Right lobe of liver (tissue), 4 donors: ENCODE results near the gene INTS7.

DNA sequence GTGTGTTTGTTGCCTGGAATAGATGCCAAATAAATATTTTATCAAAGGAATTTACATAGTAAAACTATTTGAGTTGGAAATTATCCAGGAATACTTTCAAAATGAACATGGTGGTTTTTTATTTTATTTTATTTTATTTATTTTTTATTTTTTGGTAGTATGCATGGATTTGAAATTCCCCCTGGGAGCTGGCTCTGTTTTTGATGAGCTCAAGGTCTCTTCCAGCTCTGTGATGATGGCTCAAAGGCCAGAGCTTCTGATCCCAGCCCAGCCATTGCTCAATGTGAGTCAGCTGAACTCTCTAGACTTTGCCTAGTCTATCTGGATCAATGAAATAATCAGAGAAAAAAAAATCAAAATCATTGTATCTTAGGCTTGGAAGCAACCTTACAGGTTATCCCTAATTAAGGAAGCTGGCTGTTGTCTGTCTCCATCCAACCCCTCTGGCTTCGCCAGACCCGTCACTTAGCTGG is 90.0 kb upstream of the LPGAT1 start:
- PRO-cap, 4 experiments, result peak in 3 of 4 experiments; most common plus-strand start position 356 of the sequence (in 1); most common minus-strand start position 234 of the sequence (in 3)
- RAMPAGE, long total RNA, 2 experiments, result no peak in any of the 2 experiments

DNA sequence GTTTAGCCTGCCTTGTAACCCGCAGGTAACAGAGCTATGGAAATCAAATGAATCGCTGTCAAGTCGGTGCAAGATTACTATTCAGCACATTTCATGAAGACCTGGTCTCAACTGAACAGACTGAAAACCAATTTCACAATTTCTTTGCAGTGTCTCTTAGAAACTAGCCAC is 586 bp downstream of the INTS7 start:
- PRO-cap, 4 experiments, result peak in 2 of 4 experiments; most common minus-strand start position 117 of the sequence (in 2)
- RAMPAGE, long total RNA, 2 experiments, result no peak in any of the 2 experiments

DNA sequence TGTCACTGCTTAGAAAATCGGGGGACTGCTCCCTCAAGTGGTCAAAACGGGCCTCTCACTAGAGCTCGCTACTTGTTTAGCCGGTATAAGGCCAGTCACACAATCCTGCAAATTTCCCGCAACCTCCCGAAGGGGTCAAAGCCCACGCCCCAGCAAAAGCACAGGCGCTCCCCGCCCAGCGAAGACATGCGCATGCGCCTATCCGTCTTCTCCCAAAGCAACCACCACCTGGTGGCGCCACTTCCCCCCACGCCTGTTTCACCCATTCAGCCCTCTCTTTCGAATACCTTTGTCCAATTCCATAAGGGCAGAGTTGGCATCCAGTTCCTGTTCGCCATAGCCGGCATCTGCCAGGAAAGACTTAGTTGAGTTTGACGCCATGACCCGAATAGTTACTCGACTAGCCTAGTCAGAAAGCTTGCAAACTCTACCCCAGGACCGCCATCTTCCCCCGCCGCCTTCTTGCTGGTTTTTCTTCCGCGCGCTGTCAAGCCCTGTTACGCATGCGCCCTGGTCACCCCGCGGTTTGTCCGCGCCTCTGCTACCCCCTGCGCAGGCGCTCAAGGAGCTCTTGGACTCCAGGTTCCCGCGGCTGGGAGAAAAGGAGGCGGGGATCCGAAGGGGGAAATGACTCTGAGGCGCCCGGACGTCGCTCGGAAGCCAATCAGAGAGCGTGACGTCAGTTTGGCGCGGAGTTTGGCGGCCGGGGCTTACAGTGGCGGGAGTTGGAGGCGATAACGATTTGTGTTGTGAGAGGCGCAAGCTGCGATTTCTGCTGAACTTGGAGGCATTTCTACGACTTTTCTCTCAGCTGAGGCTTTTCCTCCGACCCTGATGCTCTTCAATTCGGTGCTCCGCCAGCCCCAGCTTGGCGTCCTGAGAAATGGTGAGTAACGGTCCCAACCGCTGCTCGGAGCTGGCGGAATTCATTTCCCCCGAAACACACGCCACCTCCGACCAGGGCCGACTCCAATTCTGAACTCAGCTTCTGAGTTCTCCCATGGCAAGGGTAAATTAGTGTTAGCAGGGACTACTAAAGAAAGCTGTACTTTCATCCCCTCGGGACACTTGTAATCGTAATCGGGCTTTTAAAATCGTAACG is at the start of gene INTS7:
INTS7 (minus strand) TSS at position 501 of the 1,102 bp plus-strand sequence.
- PRO-cap, 4 experiments, result peak in 4 of 4 experiments; most common plus-strand start position 737 of the sequence (in 4); most common minus-strand start position 464 of the sequence (in 3)
- RAMPAGE, long total RNA, 2 experiments, result start-site peak on the plus strand in 2 of 2 experiments, centred at positions 707 to 721 of the sequence, 86 to 90 reads per replicate; start-site peak on the minus strand in 2 of 2 experiments, centred at positions 462 to 477 of the sequence, 26 to 46 reads per replicate

- PRO-cap, 4 experiments, result no peak in any of the 4 experiments
- RAMPAGE, long total RNA, 2 experiments, result no peak in any of the 2 experiments
Measured at GRCh38 chr1:212051767-212052397, 16.3 kb downstream of the DTL start.

GRCh38 chr1:212074797-212075383 is 39.3 kb downstream of the DTL start:
- PRO-cap, 4 experiments, result no peak in any of the 4 experiments
- RAMPAGE, long total RNA, 2 experiments, result no peak in any of the 2 experiments

DNA sequence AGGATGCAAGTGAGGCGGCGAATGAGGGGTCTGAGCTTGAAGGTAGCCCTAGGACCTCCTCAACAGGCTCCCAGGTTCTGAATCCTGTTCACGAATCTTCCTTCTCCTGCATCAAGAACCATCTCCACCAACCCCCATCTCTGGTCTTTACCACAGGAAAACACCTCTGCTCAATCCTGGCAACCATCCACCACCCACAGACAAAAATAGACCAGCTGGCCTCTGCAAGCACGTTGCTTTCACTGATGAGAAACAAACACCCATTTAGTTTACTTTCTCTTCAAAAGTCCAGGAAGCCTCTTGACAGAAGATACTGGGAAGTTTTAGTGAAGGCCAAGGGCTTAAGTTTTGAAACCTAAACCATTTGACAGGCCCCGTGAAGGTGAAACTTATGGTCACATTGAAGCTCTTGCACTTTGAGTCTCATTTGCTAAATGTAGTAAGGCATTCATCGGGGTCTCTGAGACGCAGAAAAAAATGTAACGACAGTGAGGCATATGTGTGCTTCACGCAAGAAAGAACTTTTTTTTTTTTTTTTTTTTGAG is 122.6 kb upstream of the PPP2R5A start:
- PRO-cap, 4 experiments, result peak in 3 of 4 experiments; most common plus-strand start position 283 of the sequence (in 3); most common minus-strand start position 142 of the sequence (in 2)
- RAMPAGE, long total RNA, 2 experiments, result no peak in any of the 2 experiments

- PRO-cap, 4 experiments, result no peak in any of the 4 experiments
- RAMPAGE, long total RNA, 2 experiments, result no peak in any of the 2 experiments
Measured at GRCh38 chr1:212190105-212190555, 95.1 kb upstream of the PPP2R5A start.

DNA sequence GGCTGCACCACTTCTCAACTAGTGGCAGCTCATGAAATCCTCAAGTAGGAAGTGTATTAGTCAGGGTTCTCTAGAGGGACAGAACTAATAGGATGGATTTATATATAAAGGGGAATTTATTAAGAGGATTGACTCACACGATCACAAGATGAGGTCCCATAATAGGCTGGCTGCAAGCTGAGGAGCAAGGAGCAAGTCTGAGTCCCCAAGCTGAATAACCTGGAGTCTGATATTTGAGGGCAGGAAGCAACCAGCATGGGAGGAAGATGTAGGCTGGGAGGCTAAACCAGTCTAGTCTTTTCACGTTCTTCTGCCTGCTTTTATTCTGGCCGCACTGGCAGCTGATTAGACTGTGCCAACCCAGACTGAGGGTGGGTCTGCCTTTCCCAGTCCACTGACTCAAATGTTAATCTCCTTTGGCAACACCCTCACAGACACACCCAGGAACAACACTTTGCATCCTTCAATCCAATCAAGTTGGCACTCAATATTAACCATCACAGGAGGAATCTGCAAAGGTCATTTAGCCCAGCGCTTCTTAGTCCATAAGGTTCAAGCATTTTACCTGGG is 52.9 kb upstream of the PPP2R5A start:
- PRO-cap, 4 experiments, result no peak in any of the 4 experiments
- RAMPAGE, long total RNA, 2 experiments, result no peak in any of the 2 experiments

DNA sequence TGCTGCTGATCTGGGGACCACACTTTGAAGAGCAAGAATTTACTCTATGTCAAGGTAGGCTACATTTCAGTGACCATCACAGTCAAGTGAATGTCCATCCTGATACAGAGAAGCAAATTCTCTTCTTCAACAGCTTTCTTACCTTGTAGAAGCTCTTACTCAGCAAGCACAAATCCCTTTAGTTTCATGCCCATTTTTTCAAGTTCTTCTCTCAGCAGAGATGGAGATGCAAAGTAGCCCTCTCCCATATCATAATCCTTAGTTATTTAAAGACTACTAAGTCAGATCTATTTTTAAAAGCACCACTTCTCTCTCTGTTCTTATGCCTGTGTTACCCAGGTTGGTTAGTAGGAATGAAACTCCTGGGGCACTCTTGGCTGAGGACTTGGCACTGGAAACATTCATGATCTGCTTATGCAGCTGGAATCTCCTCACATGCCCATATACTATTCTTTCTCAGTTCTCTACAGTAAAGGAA is 52.0 kb upstream of the PPP2R5A start:
- PRO-cap, 4 experiments, result no peak in any of the 4 experiments
- RAMPAGE, long total RNA, 2 experiments, result no peak in any of the 2 experiments

- PRO-cap, 4 experiments, result peak in 2 of 4 experiments; most common plus-strand start chr1:212234845 (in 2); most common minus-strand start chr1:212234659 (in 1)
- RAMPAGE, long total RNA, 2 experiments, result no peak in any of the 2 experiments
Measured at GRCh38 chr1:212234494-212235148, 50.6 kb upstream of the PPP2R5A start.

GRCh38 chr1:212445742-212446286 is 13.1 kb downstream of the NENF start:
- PRO-cap, 4 experiments, result no peak in any of the 4 experiments
- RAMPAGE, long total RNA, 2 experiments, result start-site peak on the plus strand in 1 of 2 experiments, at chr1:212445852-212445916 at its widest, 22 reads per replicate

- PRO-cap, 4 experiments, result no peak in any of the 4 experiments
- RAMPAGE, long total RNA, 2 experiments, result no peak in any of the 2 experiments
Measured at GRCh38 chr1:212561326-212562041, 47.1 kb upstream of the ATF3 start.

DNA sequence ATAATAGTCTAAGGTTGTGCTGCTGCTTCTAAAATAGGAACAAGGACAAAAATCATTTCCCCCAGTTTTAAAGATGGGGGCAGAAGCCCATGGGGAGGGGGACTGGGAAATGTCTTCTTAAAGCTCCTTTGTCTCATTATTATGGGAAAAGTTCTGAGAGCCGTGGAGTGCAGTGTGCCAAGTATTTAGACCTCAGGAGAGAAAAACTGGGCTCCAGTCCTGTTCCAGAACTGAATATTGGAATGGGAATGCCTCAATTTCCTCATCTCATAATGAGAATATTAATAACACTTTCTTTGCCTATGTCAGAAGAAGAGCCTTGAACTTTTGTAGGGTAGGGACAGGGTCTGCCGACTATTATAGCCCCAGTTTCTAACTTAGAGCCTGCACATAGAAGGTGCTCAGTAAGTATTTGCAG is 40.9 kb upstream of the ATF3 start:
- PRO-cap, 4 experiments, result no peak in any of the 4 experiments
- RAMPAGE, long total RNA, 2 experiments, result no peak in any of the 2 experiments

GRCh38 chr1:212667163-212668297 is 32.1 kb downstream of the BATF3 start:
- PRO-cap, 4 experiments, result peak in 1 of 4 experiments; most common plus-strand start chr1:212667696 (in 1)
- RAMPAGE, long total RNA, 2 experiments, result no peak in any of the 2 experiments

DNA sequence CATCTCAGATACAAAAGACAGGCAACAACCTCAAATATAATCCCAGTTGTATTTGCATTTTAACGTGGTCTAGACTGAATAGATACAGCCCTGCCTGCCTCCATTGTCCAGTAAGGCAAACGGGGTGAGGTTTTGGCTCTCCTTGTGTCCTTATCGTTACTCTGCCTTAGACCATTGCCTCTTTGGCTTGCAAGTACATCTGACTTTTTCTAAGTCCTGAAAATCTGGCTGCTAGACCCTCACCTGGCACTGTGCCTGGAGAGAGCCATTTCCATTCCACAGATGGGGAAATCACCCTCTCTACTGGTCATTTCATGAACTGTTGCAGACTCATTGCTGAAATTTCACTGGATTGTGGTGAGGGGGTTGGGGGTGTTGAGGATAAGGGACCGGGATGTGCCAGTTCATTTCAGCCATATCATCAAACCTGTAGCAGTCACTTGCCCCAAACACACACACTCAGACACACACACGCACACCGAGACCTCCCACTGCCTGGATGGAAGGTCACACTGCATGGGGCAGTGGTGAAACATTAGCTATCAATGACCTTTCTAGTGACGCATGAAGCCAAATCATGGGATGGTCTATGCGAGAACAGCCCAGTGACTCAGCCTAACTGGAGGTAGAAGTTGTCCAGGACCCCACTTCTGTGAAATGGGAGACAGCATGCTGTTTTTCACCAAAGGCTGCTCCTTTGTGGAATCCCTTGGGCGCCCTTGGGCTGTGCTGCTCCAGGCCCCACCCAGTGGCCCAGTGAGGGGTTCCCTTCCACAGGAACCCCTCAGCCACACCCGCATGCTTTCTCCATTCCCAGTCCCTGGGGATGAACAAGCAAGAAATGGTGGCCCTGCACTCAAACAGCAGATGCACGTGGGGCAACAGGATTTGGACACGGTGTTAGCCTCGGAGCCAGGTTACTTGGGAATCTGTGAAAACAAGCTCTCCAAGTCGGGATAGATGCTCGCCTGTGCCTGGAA is 34.9 kb upstream of the VASH2 start:
- PRO-cap, 4 experiments, result peak in 1 of 4 experiments; most common plus-strand start position 647 of the sequence (in 1); most common minus-strand start position 461 of the sequence (in 1)
- RAMPAGE, long total RNA, 2 experiments, result no peak in any of the 2 experiments

DNA sequence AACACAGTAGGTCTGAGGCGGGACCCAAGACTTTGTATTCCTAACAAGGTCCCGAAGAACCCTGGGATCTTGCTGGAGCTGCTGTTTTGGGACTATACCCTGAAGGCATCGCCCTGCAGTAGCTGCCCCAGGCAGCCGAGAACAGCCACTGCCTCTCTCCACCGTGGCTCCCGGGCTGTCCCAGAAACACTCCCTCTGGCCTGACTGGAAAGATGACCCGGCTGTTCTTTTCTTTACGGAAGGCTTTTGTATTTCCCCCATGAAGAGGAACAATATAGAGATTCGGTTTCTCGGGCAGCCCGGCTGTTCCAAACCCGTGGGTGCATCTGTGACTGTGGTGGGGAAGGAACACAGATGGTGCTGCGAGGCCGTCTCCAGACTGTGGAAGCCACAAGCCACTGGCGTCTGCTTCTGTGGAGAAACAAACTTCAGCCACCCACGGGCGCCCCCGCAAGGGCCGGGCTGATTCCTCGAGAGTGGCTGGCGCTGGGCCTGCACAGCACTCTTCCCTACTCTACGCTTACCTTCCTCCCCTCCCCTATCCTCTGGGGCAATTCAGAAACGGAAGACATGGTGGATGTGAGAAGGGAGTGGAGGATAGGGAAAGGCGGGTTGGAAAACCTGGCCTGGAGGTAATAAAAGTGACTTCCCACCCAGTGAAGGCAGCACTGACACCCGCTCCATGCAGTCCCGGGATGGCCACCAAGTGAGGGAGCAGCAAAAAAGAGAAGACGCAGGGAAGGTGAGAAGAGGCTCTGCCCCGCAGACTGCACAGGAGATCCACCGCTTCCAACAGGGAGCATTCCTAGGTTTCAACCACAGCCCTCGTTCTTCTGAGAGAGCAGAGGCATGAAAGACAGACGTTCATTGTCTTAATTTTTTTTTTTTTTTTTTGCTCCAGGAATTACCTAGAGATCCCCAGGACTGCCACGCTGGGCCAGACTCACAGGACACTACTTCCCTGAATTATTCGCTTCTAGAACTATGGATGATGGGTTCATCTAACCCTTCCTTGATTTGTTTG is 33.6 kb upstream of the VASH2 start:
- PRO-cap, 4 experiments, result no peak in any of the 4 experiments
- RAMPAGE, long total RNA, 2 experiments, result no peak in any of the 2 experiments

DNA sequence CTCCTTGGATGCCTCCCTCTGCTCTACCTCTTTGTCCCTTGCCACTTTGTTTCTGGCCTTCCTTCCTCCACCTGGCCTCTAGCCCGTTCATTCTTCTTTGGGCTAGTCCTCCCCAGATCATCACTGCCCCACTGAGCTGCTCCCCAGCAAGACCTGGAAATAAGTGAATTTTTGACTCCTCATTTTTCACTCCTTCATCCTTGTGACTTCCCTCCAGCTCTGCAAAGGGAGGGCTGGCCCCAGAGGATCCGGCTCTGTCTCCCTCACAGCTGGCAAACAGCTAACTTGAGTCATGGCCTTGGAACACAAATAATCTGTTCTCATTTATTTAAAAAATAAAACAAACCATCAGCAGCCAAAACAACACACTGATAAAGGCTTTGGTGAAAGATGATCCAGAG is 25.7 kb upstream of the VASH2 start:
- PRO-cap, 4 experiments, result no peak in any of the 4 experiments
- RAMPAGE, long total RNA, 2 experiments, result no peak in any of the 2 experiments

GRCh38 chr1:213070320-213070851 is 19.3 kb downstream of the RPS6KC1 start:
- PRO-cap, 4 experiments, result no peak in any of the 4 experiments
- RAMPAGE, long total RNA, 2 experiments, result no peak in any of the 2 experiments

- PRO-cap, 4 experiments, result no peak in any of the 4 experiments
- RAMPAGE, long total RNA, 2 experiments, result no peak in any of the 2 experiments
Measured at GRCh38 chr1:213473914-213474541, 423.0 kb downstream of the RPS6KC1 start.

- PRO-cap, 4 experiments, result no peak in any of the 4 experiments
- RAMPAGE, long total RNA, 2 experiments, result no peak in any of the 2 experiments
Measured at GRCh38 chr1:213690227-213690699, 297.5 kb upstream of the PROX1 start.